SUDHL5 (cell line): ENCODE results near the genes ANKDD1A and IGDCC4.

DNA sequence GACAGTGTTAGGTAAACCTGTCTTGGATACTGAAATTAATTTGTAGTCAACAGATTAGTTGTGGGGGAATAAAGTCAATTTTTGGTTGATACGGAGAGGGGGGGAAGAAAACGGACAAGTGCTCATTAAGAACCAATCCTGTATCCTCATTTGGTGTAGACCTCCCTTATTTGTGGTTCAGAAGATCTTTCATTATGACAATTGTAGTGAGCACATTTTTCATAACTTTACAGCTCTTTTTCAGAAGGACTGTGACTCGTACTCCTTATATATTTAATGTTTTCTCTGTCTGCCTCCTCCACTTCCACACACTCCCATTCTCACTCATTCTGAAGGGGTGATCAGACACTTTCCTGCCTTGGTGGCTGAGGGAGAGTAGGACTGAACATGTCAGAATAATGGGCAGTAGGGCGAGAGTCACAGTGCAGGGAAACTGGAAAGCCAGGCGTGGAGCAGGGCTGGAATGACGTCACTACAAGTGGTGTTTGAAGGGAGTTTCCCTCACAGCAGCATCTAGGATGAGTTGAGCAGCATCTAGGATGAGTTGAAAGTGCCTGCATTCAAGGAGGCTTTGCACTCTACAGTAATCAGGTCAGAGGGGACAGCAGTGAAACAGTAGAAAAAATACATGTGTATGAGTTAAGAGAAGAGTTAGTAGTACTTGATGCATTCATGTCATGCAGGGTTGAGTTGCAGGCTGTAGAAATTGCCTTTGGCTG, 36.4 kb upstream of the FBXL22 start:
- PRO-cap, result no peak

DNA sequence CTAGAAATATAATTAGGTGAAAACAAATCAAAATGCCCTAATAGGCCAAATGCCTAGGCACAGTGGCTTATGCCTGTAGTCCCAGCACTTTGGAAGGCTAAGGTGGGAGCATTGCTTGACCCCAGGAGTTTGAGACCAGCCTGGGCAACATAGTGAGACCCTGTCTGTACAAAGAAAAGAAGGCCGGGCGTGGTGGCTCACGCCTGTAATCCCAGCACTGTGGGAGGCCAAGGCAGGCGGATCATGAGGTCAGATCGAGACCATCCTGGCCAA, 20.0 kb upstream of the FBXL22 start:
- PRO-cap, result no peak

DNA sequence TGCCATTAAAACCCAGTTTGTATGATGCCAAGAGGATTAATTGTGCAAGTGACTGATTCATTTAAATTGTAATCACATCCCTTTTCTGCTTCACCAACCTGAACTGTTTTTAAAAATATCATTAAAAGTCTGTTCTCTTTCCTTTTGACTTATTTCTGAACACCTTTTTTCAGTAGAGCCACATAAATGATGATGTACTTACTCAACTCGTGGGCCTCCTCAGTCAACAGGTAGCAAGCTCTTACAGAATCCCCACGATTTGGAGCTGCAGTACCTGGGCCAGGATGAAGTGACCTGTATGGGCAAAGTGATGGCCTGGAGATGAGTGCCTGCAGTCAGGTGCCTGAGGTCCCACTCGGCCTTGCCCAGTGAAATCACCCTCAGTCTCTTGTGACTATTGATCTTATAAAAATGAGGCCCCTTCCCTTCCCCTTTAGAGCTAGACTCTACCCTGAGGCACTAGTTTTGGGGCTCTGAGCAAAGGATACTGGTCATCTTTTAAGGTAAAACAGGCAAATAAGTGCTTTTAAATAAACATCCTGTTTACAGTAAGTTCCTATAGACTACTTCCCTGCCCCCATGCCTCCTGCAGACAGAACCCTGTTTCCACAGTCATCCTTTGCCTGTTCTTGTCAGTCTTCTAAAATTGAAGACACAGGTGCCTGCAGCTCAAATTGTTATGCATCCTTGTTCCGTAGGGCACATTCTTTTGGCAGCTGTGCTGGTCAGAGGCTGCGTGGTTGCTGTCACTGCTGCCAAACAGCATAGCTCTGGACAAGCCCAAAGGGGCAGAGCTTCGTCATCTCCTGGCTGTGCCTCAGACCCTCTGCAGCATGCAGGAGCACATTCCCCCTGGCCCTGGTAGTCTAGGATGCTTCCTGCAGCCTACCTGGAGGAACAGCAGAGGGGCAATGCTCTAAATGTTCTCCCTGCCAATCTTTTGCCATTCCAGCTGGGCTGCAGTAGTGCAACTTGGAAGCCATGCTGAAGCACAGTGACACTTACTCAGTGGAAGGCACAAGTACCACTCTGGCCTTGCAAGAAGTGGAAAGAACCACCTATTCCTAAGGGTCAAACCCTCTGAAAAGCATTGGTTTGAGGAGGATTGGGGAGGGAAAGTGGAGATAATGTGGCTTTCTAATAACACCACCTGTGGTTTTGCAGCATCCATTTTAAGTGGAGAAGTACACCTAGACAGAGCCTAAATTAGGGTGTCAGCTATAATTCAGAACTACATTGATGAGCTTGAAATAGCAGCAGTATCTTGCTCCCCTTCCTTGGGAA, 2.3 kb upstream of the FBXL22 start:
- PRO-cap, result no peak

- PRO-cap, result bidirectional peak, plus-strand start at chr15:63600724, minus-strand start at chr15:63600711
Measured at GRCh38 chr15:63600642-63601486, 3.7 kb downstream of the FBXL22 start.

DNA sequence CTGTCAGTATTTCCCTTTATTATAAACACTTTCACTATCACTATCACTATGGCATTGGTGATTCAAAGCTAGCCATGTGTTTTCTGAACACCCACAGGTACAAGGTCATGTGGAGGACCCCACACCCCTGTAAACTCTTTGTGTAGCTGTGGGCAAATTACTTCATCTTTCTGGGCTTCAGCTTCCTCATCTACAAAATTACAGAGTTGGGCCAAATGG, 41.7 kb downstream of the FBXL22 start:
- PRO-cap, result no peak

DNA sequence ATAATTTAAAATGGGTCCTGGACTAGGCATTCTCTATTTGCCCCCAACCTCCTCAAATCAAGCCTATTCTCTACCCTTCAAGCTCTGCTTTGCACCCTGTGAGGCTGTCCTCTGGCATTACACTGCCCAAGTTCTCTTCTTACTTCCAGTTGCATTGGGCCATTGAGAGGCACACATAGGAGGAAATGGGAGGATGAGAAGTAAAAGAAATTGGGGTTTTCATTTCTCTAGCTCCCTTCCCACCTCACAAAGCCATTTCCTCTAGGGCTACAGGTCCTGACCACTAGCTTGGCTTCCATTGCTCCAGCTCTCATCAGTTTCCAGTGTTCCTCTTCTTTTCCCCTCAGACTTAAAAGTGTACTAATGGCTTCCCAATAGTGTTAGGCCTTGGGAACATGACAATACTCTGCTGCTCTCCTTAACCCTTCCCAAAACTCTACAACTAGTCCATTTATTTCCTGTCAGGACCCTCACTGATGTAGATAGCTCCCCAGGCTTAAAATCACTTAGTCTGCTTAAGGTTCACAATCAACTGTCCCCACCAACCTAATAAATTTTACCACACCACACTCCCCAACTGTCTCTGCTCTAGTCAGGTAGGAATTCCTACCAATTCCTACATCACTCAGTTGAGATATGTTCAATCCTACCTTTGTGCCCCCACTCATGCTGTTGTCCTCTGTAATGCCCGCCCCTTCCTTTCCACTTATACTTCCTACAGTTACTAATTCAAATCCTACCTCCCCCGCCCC, 26.4 kb downstream of the HERC1 start:
- PRO-cap, result no peak

GRCh38 chr15:63832999-63833656, 620 bp downstream of the HERC1 start:
- PRO-cap, result bidirectional peak, plus-strand start at chr15:63833482, minus-strand start at chr15:63833168

- PRO-cap, result no peak
Measured at GRCh38 chr15:64096939-64097509, 1.2 kb downstream of the SNX1 start.

DNA sequence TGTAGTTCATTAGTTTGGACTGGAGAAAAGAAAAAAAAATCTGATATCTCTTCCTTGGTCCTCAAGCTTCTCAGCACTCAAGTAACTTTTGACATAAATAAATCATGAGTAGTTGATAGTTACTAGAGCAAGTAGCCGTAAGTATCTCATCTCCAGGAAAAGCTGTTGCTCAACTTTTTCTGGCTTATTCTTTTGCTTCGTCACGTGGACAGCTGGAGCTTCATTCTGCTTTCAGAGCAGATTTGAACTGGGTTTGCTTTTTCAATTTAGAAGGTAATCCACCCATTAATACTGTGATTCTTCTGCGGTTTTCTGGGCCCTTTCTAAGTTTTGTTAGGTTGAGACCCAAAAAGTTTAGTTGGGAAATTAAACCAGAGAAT, 9.6 kb downstream of the SNX1 start:
- PRO-cap, result no peak

DNA sequence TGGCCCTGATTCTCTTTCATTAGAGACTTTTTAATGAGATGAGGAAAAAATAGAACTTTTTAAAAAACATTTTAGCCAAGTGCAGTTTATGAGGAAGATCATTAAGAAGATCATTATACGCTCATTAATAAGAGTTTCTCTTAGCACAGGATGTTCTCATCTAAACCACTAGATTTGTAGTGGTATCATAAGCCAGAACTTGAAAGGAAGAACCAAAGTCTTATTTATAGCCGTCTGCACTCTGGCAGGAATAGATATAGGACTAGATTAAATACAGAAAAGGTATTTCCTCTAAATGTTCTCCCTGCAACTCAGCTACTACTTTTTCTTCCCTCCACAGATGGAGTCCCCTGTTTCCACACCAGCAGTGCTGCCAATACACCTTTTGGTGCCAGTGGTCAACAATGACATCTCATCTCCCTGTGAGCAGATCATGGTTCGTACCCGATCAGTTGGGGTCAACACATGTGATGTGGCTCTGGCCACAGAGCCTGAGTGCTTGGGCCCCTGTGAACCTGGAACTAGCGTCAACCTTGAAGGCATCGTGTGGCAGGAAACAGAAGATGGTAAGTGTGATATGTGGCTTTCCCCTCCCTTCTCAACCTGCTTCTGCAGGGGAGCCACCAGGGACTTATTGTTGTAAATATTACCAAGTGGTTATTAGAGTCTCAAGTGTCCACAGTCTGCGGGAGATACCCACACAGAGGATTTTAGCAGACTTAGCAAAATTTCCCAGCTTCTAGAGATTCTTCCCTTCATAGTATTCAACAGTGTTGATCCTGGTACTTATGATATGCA, 152.7 kb downstream of the RBPMS2 start:
- PRO-cap, result no peak

DNA sequence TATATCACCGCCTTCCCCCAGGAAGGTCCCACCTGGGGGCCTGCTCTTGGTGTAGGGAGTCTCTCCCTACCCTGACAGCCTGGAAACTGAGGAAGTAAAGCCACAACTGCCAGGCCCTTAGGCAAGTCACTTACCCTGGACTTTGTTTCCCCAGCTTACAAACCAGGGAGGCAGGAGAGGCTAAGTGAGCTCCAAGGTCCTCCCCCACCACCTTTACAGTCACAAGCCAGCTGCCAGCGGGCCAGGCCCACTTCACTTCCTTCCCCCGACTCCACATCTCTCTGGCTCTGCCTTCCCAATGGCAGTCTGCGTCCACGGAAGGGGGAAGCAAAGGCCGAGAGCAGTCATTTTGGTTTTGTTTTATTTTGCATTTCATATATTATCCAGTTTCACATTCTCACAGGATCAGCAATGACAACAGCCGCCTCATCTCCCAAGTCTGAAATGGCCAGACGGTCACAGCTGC, 35.8 kb downstream of the RBPMS2 start:
- PRO-cap, result no peak

- PRO-cap, result unidirectional peak, plus-strand start at chr15:64835950
Measured at GRCh38 chr15:64835598-64836186, 6.0 kb upstream of the PLEKHO2 start.

GRCh38 chr15:64872969-64873489, 31.3 kb downstream of the PLEKHO2 start:
- PRO-cap, result no peak

GRCh38 chr15:64911221-64912699, at the start of gene ANKDD1A:
Gene ANKDD1A (plus strand): TSS chr15:64911902.
- PRO-cap, result no peak

DNA sequence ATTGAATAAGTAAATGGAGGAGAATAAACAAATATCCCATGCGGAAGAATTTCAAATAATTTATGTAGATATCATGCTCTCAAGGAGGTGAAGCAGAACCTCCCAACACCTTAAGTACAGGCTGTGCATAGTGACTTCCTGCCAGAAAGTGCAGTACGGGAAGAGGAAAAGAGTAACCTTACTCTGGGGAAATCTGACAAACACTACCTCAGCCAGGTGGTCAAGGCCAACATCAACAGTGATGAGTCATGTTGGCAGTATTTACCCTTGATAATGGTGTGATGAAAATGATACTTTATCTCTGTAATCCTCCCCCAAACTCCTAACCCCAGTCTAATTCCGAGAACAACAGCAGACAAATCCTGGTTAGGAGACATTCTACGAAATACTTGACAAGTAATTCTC, 26.4 kb downstream of the ANKDD1A start:
- PRO-cap, result no peak

GRCh38 chr15:65069287-65069829, 1.6 kb upstream of the RASL12 start:
- PRO-cap, result no peak

- PRO-cap, result bidirectional peak, plus-strand start at chr15:65184547, minus-strand start at chr15:65184488; bidirectional peak, plus-strand start at chr15:65184915, minus-strand start at chr15:65184748
Measured at GRCh38 chr15:65184136-65184818, 865 bp downstream of the CLPX start.

GRCh38 chr15:65354940-65356238, 22.4 kb downstream of the IGDCC3 start:
- PRO-cap, result no peak

- PRO-cap, result no peak
Measured at GRCh38 chr15:65411748-65411961, 11.1 kb downstream of the IGDCC4 start.

DNA sequence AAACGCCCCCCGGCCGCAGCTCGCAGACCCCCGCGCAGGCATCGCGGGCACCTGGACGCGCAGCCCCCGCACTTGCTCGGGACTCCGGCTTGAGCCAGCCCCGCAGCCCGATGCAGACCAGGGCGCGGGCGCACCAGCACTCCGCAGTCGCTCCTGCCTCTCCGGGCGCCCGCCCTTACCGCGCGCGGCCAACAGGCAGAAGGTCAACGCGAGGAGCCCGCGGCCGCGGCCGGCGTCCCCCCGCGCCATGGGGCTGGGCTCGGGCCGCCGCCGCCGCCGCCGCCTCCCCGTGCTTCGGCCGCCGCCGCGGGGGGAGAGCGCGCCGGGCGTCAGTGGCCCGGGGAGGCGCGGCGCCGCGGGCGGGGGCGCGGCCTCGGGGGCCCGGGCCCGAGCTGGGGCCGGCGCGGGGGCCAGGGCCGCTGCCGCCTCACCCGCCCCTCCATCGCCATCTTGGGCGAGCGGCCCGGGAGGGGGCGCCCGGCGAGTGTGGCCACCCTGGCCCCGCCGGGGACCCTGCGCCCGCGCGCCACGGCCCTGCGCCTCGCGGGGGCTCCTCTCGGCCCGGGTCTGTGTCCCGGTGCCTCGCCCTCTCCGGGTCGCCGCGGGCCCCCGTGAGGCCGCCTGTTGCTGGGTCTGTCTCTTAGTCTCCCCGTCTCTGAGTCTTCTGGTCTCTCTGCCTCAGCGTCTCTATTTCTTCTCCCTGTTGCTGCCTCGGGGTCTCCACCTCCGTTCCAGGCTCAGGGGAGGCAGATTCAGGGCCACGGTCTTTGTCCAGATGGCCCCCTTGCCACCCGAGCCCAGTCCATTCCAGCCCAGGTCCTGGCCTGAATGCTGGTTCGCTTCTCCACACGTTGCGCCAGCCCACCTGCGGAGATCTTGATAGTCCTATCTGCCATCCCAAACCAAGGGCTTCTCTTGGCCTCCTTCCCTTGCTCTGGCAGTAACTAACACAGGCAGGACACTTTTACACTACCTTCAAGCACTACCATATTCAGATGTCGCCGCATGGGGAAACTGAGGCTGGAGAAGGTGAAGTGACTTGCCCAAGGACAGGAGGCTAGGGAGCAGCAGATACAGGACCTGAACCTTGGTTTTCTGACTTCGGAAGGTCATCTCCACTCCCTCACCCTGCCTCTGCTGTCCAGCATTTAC, at the start of gene IGDCC4:
Gene IGDCC4 (minus strand): TSS at position 334 of the 1,152 bp plus-strand sequence.
- PRO-cap, result no peak